Body of pancreas (tissue), 2 donors: Measurements from ENCODE around the genes PDSS2 and ZBTB24.

- PRO-cap: no peak
- RAMPAGE, long total RNA, 2 experiments: no peak in any of the 2 experiments
Measured at GRCh38 chr6:107329964-107330490, 129.3 kb downstream of the PDSS2 start.

- PRO-cap: bidirectional peak, plus-strand start at chr6:107459739, minus-strand start at chr6:107459444
- RAMPAGE, long total RNA, 2 experiments: start-site peak on the minus strand in 2 of 2 experiments, at chr6:107459472-107459539 at its widest, 18 to 20 reads per replicate
Measured at GRCh38 chr6:107459185-107459635, at the start of gene PDSS2. TSS of gene PDSS2 (minus strand) at chr6:107459564.

GRCh38 chr6:107561350-107561669 lies 71.4 kb downstream of the SOBP start:
- PRO-cap: no peak
- RAMPAGE, long total RNA, 2 experiments: no peak in any of the 2 experiments

DNA sequence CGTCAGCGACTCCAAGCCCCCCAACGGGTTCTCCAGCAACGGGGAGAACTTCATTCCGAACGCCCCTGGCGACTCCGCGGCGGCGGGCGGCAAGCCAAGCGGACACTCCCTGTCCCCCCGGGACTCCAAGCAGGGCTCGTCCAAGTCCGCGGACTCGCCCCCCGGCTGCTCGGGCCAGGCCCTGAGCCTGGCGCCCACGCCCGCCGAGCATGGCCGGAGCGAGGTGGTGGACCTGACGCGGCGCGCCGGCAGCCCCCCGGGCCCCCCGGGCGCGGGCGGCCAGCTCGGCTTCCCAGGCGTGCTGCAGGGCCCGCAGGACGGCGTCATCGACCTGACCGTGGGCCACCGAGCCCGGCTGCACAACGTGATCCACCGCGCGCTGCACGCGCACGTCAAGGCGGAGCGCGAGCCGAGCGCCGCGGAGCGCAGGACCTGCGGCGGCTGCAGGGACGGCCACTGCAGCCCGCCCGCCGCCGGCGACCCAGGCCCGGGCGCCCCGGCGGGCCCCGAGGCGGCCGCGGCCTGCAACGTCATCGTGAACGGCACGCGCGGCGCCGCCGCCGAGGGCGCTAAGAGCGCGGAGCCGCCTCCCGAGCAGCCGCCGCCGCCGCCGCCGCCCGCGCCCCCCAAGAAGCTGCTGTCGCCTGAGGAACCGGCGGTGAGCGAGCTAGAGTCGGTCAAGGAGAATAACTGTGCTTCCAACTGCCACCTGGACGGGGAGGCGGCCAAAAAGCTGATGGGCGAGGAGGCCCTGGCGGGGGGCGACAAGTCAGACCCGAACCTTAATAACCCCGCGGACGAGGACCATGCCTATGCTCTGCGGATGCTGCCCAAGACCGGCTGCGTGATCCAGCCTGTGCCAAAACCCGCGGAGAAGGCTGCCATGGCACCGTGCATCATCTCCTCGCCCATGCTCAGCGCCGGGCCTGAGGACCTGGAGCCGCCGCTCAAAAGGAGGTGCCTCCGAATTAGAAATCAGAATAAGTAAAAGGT lies 144.9 kb downstream of the SOBP start:
- PRO-cap: no peak
- RAMPAGE, long total RNA, 2 experiments: no peak in any of the 2 experiments

- PRO-cap: no peak
- RAMPAGE, long total RNA, 2 experiments: no peak in any of the 2 experiments
Measured at GRCh38 chr6:107816751-107817529, 7.2 kb downstream of the SCML4 start.

GRCh38 chr6:107894667-107895353 lies 63.2 kb downstream of the SEC63 start:
- PRO-cap: no peak
- RAMPAGE, long total RNA, 2 experiments: no peak in any of the 2 experiments

DNA sequence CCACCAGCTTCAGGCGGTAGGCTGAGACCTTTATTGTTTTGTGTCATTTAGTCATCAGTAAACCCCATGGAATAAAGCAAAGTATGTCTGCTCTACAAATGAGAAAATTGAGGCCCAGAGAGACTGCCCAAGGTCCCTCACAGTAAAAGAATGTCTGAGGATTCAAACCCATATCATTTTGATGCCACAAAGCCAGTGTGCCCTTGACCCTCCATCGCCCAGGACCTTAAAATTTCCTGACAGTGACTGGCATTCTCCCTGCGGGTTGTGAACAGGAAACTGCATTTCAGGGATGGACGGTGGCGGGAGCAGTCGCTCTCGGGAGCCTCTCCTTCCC lies 1.2 kb upstream of the SEC63 start:
- PRO-cap: no peak
- RAMPAGE, long total RNA, 2 experiments: no peak in any of the 2 experiments

DNA sequence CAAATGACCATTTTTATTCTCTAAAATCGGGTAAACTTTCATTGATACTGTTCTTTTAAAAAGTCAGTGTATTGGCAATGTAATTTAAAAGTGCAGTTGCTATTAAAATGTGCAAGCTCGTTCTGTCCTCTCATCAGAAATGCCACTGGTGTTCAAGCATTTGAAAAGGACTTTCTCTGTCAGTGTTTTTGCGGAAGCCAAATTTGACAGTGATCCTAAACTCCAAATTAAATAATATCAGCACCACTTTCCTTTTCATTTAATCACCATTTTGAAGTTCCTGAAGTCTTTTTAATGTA lies 69.6 kb downstream of the AFG1L start:
- PRO-cap: no peak
- RAMPAGE, long total RNA, 2 experiments: no peak in any of the 2 experiments

GRCh38 chr6:108576234-108577216 lies 15.8 kb downstream of the FOXO3 start:
- PRO-cap: no peak
- RAMPAGE, long total RNA, 2 experiments: no peak in any of the 2 experiments

DNA sequence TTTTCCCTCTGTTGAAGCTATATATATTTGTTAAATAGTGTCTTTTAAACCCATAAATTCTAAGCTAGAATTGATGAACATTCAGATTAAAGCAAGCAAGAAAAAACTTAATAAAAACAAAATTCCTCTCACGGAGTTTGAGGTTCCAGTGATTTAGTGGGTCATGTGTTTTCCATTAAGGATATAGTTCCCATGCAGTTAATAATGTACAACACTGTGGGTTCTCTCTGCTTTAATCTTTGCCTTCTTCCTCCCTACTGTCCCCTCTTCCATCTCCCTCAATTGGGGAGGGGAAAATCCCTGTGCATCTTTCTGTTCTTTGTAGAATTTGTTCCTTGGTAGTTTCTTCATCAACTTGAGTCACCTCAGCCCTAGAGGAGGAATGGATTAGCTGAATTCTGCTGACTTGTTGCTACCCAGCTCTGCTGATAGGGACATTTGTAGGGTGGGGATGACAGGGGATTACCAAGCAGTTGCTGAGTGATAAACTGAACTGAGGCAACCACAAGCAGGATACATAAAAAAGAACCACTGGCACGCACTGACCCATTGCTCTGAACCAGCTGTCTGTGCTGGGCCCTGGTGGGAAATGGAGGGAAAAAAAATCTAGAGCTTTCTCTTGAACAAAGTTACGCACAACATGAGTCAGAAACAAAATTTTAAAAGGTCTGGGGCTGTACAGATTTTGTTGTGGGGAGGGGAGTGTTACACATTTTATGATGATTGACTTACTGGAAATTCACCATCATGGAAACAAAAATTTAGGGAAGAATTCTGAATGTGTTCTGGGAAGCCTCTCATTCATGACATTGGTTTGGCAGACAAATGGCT lies 37.4 kb downstream of the FOXO3 start:
- PRO-cap: no peak
- RAMPAGE, long total RNA, 2 experiments: no peak in any of the 2 experiments

DNA sequence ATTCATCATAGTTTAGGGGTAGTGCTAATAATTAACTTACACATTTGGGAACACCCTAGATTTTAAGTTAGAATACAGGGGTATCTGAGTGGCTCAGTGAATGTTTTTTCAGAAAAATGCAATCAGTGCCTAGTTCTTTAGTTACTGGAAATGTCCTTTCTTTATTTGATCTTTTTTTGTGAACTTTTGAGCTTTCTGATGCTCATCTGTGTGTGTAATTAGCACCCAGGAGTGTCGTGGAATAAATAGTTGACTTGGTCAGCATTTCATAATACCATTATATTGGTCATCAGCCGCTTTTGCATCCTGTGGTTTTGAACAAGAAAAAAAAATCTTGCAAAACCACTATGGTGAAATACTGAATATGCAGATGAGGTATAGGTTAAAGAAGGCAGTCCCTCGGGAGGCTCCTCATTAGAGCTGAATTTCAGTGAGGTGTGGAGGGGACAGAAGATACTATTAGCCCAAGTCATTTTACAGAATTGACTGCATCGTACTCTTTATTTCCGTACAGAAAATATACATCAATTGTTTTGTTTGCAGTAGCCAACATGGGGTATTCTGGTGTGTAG lies 90.0 kb downstream of the FOXO3 start:
- PRO-cap: no peak
- RAMPAGE, long total RNA, 2 experiments: no peak in any of the 2 experiments

- PRO-cap: no peak
- RAMPAGE, long total RNA, 2 experiments: no peak in any of the 2 experiments
Measured at GRCh38 chr6:108920762-108921056, 72.5 kb downstream of the ARMC2 start.

GRCh38 chr6:108948082-108948397 lies 99.8 kb downstream of the ARMC2 start:
- PRO-cap: no peak
- RAMPAGE, long total RNA, 2 experiments: no peak in any of the 2 experiments

DNA sequence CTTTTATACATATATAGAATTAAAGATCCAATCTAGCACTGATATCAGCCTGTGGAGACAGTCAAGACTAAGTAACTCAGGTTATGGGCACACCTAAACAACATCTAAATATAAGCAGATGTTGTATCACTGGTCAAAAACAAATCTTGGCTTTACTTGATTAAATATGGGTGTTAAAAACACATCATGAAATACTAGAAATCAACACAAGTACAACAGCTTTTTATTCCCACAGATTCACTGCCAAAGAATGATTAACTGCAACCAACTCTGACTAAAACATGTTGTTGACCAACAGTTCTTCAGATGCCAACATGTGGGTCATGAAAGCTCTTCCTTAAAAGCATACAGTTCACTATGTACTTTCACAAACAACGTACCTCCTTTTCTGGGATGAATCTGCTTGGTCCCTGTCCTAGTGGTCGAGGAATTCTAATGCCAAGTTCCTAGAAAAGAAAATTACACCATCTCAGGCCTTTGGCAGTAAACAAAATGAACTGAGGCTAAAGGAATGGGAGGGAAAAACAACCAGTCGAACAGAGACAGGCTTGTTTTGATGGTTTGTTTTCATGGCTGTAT lies 92.7 kb downstream of the SESN1 start:
- PRO-cap: no peak
- RAMPAGE, long total RNA, 2 experiments: no peak in any of the 2 experiments

DNA sequence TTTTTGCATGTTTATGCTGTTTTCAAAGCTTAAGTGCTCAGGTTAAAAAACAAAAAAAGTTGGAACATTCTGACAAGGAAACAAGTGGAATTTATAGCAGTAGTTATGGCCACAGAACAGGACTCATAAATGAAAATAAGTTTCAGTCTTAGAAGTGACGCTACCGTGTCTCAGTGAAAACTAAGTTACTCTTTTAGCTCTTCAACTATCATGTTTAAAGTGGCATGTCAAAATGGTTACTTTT lies 84.3 kb downstream of the SESN1 start:
- PRO-cap: no peak
- RAMPAGE, long total RNA, 2 experiments: no peak in any of the 2 experiments

DNA sequence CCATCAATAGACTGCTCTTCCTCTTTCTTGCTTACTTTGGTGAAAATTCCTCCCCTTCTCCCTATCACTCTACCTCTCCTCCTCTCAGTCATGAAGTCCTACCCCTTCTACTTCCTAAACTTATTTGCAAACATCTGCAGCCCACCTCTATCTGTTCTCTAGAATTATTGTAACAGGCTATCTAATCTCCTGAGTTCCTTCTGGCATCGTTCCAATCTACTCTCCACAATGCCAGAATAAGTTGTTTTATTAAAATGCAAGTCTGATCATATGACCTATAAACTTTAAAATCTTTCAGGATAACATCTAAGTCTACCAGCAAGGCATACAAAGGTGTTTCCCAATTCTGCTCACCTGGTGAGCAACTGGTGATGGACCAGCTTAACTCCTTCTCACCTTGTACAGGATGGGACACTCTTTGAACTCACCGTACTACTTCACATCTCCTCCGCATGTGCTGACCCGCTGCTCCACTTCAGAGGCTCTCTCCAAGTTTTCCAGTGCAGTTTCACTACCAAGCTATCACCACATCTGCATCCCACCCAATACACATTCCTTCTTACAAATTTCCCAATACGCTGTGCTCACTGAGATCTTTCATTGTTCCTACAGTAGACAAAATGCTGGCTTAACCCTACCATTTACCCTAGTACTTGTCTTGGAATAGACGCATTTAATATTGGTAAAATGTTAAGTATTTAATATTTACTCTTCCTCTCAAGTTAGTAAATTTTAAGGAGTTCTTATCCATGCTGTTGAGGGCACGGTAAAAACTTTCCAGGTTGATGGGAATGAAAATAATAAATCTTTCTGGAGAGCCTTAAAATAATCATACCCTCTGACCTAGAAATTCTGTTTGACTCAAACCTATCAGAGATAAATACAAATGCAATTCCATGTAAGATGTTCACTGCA lies 7.7 kb downstream of the CD164 start:
- PRO-cap: no peak
- RAMPAGE, long total RNA, 2 experiments: no peak in any of the 2 experiments

DNA sequence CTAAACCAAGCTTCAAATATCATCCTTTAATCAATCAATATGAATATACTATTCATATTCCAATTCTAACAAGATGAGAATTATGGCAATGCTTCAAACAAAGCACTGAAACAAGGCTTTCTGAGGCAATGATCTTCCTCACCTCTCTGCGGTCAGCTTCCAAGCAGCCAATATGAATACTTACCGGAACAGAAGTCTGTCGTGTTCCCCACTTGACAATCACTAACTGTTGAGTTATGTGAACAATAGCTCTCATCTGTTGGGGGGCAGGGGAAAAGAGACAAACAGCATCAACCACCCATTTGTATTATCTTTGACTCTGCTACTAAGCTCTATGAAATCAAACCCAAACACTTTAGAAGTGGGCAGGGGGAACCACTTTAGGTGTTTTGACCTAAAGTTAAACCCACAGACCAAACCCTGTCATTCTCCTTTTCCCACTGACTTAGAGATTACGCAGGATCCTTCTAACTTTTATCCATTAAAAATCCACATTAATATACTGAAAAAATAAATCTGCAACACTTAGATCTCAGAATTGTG lies 4.5 kb downstream of the CD164 start:
- PRO-cap: no peak
- RAMPAGE, long total RNA, 2 experiments: no peak in any of the 2 experiments

GRCh38 chr6:109381011-109381406 lies 1.3 kb downstream of the CD164 start:
- PRO-cap: no peak
- RAMPAGE, long total RNA, 2 experiments: no peak in any of the 2 experiments

- PRO-cap: no peak
- RAMPAGE, long total RNA, 2 experiments: no peak in any of the 2 experiments
Measured at GRCh38 chr6:109478922-109479346, 4.1 kb downstream of the ZBTB24 start.

DNA sequence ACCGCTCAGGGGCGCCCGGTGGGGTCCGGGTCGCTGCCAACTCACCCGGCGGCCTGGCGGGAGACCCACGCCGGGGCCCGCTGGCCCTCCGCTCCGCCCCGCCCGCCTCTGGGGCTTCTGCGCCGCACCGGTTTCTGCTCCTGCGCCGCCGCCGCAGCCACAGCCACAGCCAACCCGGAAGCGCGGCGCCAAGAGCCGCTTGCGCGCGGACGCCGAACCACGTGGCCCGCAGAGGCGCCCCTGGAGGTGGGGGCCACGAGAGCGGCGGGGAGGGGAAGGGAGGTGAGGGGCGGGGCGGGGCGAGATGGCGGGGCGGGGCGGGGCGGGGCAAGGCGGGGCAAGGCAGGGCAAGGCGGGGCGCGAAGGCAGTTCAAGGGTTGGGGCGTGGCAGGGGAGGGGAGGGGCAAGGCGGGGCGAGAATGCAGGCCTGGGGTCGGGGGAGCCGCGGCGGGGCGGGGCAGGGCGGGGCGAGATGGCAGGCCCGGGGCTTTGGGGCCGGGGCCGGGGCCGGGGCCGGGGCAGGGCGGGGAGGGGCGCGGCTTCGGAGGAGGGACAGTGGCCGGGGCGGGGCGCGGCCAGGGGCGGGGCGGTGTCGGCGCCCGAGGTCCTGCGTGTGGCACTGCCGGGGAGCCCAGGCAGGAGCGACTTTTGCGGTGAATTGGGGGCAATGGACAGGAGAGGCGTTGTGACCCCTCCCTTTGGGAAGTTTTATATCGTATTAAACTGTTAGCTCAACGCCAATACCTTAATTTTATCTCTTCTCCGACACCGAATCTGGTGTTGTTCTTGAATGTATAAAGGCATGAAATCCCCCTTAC lies at the start of gene ZBTB24:
ZBTB24 (minus strand) TSS at position 167 of the 818 bp plus-strand sequence.
- PRO-cap: unidirectional peak, minus-strand start at position 110 of the sequence; unidirectional peak, plus-strand start at position 592 of the sequence
- RAMPAGE, long total RNA, 2 experiments: start-site peak on the minus strand in 1 of 2 experiments, centred at position 151 of the sequence, 24 reads per replicate